SP-49 (cell line): ENCODE data around the gene ODAD2.

DNA sequence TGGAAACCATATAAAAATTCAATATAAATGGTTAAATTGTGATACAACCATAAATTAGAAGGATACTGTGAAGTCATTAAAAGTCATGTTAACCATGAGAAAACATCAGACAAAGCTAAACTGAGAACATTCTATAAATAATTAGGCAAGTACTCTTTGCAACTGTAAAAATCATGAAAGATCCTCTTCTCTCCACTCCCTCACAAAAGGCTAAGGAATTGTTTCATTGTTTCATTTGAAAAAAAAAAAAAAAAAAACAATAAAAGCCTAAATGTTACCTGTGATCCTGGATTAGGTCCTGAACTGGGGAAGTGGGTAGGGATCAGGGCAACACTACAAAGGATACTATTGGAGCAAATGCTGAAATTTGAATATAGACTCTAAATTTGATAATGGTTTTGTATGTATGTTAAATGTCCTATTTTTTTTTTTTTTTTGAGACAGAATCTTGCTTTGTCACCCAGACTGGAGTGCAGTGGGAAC lies 25.0 kb upstream of the ANKRD26 start:
- PRO-cap: no peak

- PRO-cap: unidirectional peak, plus-strand start at chr10:27153922
These were observed 406 bp downstream of the YME1L1 start for GRCh38 chr10:27153771-27154185.

- PRO-cap: no peak
These were observed 32.8 kb downstream of the RAB18 start for GRCh38 chr10:27536790-27537361.

DNA sequence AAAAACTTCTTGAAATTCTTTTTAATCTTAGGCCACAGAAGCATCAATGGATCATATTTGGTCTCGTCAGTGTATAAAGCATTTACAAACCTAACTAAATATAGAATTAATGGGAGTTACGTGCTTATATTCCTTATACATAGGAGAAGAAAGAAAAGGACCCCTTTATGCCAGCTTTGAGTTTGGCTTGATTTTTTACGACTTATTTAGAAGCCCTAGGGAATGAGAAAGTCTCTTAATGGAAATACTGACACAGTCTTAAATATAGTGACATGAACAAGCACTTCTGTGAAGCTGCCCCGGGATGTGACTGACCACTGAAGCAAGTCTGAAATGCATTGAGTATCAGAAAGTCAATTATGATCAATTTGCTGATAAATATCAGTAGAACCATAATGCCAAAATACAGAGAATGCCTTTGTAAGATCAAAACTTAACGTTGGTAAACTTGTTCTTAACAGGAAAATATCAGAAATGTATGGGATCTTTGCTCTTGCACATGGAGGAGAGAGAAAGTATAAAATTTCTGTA lies 19.8 kb downstream of the MKX start:
- PRO-cap: no peak

GRCh38 chr10:27742716-27743762 lies 2.6 kb downstream of the MKX start:
- PRO-cap: no peak

GRCh38 chr10:27998325-27999386 lies at the start of gene ODAD2:
ODAD2 (minus strand) TSS chr10:27999079.
- PRO-cap: no peak

DNA sequence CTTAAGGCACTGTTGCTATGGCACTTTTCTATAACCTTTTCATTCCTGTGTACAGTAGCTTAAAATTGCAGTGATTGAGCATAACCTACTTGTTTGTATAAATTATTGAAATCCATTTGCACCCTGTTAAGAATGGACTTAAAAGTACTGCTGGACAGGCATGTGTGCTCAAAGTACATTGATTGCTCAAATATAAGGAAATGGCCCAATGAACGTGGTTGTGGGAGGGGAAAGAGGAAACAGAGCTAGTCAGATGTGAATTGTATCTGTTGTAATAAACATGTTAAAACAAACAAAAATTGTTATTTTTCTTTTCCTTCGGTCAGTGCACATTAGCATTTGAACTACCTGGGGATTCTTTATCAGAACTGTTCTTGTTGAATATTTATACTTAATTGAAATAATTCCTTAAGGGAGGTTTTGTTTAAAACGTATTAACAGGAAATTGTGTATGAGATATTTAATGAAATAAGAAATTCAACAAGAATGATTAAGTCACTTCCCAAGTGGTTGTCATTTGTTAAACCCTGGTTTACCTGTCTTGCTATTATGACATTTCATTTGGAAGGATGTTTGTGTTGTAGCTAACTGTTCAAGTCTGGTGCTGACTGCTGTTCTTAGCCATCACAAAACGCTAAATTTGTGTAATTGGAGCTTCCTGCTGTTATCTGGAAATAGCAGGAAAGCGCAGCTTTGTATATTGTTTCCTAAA lies 56.9 kb upstream of the BAMBI start:
- PRO-cap: no peak

GRCh38 chr10:28681044-28681953 lies 4.0 kb downstream of the BAMBI start:
- PRO-cap: no peak

DNA sequence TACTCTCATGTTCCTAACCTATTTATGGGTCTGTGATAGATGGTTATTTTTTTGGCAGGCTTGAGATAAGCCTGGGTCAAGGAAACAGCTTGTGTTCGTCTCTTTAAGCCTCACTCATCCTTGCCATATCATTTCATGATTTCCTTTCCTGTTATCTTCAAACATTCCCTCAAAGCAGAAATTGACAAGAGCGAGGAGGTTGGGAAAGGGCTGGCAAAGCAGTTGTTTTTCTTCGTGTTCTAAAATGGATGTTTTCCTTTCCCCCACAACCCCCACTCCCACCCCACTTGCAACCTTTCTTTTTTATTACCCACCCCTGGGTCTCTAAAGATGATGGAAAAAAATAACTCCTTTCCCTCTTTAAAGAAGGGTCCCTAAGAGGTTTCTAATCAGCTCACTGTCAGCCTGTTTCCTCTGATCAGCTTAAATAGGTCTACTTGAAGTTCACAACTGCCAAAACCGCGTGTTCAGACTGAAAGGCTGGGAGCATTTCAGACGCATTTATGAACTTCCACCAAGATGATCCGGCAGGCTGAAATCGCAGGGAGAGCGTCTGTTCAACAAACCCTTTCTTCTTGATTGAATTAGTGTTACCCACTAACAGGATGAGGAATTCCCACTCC lies 130.3 kb downstream of the BAMBI start:
- PRO-cap: no peak

DNA sequence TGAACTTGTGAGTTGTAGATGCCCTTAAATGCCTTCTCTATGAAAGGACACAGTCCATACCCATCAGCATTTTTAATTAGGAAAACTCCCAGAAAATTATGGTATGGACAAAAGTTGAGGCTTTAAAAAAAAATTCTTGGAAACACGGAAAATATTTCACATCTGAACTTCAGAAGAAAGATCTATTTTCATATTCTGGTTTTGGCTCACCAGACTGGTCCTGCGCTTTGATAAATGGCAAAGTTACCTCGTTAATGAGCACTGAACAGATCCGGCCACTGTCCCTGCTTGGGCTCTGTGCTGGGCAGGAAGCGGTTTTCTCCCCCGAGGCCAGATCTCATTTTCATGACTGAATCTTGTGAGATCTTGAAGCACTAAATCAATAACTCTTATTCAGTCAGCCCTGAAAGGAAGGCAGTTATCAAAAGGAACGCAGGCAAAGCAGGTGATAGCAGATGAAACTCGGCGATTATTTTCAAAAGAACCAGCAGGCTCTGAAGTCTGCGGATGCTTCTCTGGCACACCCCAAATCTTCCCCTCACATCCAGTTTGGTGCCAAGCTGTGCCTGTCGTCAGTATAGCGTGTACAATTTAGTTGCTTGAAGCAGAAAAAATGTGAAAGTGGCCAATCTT lies 228.6 kb downstream of the BAMBI start:
- PRO-cap: no peak

GRCh38 chr10:29131987-29132302 lies 156.9 kb upstream of the LYZL1 start:
- PRO-cap: no peak

DNA sequence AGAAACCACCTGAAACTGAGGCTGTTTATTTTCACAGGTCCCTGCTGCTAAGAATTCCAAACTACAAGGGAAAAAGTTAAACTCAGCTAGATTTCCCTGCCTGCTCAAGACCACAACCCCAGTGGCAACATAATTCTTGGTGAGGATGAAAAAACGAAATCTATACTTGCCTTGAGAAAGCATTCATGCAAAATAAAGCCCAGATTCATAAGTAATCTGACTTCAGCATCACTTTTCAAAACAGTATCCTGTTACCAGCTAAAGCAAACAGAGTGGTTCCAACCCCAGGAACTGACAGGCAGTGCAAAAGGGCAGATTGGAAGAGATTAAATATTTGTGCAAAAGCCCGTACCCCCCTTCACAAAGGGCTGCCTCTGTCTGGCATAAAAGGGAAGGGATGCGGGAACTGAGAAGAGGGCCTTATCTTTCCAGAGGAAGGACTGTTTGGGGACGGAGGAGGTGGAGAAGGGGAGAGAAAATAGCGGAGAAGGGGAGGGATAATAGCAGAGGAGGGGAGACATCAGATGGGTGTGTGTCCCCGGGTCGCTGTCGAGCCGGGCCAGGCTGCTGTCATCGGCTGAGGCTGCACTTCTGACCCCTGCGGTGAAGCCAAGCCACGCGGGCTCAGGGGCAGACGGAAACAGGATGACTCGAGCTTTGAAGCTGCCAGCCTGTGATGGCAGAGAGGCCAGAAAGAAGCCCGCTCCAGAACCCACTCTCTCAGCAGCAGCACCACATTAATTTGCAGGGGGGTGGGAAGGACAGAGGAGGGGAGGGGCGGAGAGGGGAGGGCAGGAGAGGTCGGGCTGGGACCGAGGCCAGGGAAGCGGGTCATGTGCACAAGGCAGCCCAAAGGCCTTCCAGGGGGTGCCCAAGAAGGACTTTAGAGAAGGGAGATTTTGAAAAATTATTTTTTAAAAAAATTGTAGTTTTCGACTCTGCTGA lies 29.5 kb downstream of the LYZL1 start:
- PRO-cap: no peak

- PRO-cap: no peak
These were observed 157.7 kb downstream of the LYZL1 start for GRCh38 chr10:29446366-29447157.

DNA sequence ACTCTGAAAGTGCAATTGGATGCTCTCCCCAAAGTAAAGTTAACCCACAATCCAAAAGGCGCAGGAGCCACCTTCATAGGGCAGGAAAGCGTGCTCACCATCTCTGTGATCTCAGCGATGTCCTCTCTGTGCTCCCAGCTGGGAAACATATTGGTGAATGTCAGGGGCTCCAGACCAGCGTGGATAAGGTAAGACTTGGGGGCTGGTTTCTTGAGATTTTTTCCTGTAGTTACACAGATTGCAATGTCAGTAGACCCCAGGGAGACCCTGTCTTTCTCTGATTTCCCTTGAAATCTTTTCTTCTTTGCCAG lies 172.6 kb downstream of the SVIL start:
- PRO-cap: no peak

- PRO-cap: no peak
These were observed 164.6 kb downstream of the SVIL start for GRCh38 chr10:29470116-29470700.

DNA sequence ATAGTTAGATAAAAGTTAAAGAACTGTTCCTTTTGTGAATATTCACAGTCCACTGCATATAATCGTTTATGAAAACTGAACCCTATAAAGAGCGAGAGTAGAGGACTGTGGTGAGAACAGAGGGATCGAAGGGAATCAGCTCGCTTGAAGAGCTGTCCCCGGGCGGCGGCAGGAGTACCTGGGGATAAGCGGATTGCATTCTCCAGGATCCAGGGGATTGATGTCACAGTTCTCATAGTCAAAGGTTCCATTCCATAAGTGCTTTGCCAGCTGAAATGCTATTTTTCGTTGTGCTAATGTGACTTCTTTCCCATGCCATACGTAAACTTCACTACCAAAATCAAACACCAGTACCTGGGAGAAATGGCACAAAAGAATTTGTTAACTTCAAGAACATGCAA lies 150.3 kb downstream of the SVIL start:
- PRO-cap: no peak

- PRO-cap: no peak
These were observed 148.6 kb downstream of the SVIL start for GRCh38 chr10:29486006-29486735.

GRCh38 chr10:29761662-29762352 lies 127.0 kb upstream of the SVIL start:
- PRO-cap: no peak

- PRO-cap: no peak
These were observed 149.6 kb upstream of the SVIL start for GRCh38 chr10:29784220-29784899.

GRCh38 chr10:30151977-30152591 lies 92.7 kb upstream of the JCAD start:
- PRO-cap: no peak